LNCaP clone FGC (cell line): Measurements from ENCODE around the genes CYSLTR2 and EBPL.

- RRBS, 2 experiments, result no CpG with 5 or more reads among the region's 1 CpG
Observed at GRCh38 chr13:48186259-48186610, 46.8 kb upstream of the ITM2B start.

DNA sequence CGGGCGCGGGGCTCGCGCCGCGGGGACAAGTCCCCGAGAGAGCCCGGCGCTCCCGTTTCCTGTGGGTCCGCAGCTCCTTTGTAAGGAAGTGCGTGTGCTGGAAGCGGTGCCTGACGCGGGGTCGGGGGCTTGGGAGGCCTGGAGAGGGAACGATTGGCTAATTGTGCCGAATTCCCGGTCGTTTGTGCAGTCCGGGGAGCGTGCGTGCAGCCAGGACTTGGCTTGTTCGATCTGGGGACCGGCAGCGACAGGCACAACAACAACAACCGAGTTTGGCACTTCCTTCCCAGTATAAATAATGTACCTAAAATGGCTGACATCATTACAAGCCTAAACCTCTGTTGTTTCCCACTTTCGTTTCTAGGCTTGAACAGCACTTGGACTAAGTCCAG lies 556 bp downstream of the ITM2B start:
- RRBS, 2 experiments, result under 1% methylated on average over 11 of the region's 29 CpGs

DNA sequence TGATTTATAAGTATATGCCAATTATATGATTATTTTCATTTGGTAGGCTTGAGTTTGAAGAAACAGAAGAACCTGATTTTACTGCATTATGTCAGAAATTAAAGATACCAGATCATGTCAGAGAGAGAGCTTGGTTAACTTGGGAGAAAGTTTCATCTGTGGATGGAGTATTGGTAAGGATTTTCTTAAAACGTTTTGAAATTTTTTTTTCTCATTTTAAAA lies 3.6 kb downstream of the RB1 start:
- RRBS, 2 experiments, result no CpG with 5 or more reads among the region's 1 CpG

GRCh38 chr13:48316889-48317811 lies 13.6 kb downstream of the RB1 start:
- RRBS, 2 experiments, result 93% methylated on average over 6 of the region's 54 CpGs

DNA sequence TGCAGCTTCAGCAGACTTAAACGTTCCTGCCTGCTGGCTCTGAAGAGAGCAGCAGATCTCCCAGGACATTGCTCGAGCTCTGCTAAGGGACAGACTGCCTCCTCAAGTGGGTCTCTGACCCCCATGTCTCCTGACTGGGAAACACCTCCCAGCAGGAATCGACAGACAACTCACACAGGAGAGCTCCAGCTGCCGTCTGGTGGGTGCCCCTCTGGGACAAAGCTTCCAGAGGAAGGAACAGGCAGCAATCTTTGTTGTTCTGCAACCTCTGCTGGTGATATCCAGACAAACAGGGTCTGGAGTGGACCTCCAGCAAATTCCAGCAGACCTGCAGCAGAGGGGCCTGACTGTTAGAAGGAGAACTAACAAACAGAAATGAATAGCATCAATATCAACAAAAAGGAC lies 4.1 kb upstream of the LPAR6 start:
- RRBS, 2 experiments, result no CpG with 5 or more reads among the region's 4 CpGs

DNA sequence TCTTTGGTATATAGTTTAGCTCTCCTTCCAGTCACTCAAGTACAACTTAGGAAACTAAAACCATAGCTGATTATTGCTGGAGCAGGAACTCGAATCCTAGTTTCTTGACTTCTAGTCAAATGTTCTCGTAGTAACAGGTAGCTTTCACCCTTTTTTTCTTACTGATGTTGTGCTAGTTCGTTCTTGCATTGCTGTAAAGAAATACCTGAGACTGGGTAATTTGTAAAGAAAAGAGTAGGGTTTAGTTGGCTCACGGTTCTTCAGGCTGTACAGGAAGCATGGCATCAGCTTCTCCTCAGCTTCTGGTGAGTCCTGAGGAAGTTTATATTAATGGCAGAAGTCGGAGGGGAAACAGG lies 13.7 kb upstream of the LPAR6 start:
- RRBS, 2 experiments, result no CpG with 5 or more reads among the region's 5 CpGs

DNA sequence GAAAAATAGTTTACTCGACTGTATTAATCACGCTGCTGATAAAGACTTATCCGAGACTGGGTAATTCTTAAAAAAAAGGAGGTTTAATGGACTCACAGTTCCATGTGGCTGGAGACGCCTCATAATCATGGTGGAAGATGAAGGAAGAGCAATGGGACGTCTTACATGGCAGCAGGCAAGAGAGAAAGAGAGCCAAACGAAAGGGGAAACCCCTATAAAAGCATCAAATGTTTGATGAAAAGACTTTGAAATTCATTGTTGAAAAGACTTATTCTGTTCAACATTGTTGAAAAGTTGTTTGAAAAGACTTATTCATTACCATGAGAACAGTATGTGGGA lies 47.8 kb upstream of the RCBTB2 start:
- RRBS, 2 experiments, result no CpG with 5 or more reads among the region's 6 CpGs

GRCh38 chr13:48585360-48585720 lies 52.5 kb upstream of the RCBTB2 start:
- RRBS, 2 experiments, result no CpG with 5 or more reads among the region's 2 CpGs

- RRBS, 2 experiments, result no CpG with 5 or more reads among the region's 2 CpGs
Observed at GRCh38 chr13:48653402-48654117, at the start of gene CYSLTR2. Gene CYSLTR2, plus strand, starts transcription at chr13:48653929.

DNA sequence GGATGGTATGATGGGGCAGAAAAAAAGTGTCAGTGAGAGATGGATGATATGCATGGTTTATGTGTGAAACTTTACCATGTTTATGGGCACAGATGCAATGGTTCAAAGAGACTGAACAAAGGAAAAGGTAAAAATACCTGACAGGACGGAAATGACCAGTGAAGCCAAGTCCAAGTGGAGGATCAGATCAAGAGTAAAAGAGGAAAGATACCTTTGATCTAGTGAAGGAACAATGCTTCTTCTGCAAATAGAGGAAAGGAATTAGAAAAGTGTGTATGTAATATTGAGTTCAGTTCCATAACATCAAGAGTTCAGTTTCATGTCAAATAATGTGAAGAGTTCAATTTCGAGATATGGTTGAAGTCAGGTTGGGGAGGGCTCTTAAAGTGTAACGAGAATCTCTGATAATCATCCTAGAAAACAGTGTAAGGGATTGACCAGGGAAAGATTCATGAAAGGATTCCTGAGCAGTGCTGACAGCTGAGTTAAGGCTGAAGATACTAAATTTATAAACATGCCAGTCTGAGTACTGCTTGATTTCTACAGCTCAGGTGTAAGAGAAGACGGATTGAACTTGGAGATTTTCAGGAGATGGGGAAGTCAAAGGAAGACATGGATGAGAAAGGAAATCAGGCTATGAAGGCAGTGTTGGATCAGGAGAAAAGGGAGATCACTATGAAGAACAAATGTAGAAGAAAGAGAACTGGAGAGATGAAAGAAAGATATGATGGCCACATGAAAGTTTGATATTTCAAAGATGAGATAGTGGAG lies 112.6 kb upstream of the MLNR start:
- RRBS, 2 experiments, result no CpG with 5 or more reads among the region's 4 CpGs

- RRBS, 2 experiments, result no CpG with 5 or more reads among the region's 6 CpGs
Observed at GRCh38 chr13:49292607-49293282, 45.0 kb downstream of the CDADC1 start.

DNA sequence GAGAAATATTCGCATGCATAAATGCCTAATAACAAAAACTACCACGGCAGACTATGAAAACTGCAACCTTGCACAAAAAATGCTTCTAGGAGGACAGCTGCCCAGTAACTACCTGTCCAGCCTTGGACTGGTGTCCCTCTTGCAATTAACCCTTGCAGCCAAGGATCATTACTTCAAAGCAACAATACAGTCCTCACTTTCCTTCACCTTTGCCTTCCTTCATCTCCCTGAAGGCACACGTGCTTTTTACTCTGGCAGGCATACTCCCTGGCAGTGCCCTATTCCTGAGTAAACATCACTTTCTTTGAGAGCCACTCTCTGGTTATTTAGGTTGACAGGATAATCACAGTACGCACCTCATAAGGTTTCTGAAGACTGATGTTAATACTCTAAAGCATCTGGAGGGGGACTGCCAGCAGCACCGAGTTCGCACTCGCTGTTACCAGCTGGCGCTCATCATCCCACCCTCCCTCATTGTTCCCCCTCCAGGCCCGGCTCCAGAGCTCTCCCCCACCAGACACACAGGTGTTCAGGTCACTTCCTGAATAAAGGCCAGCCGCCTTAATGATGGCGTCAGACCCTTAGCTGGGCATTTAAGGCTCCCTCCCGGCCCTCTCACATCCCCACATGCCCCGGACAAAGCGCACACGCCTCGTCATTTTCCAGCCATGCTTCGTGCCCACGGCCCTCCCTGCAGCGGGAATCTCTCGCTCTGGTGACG lies 57.3 kb downstream of the CDADC1 start:
- RRBS, 2 experiments, result 98% methylated on average over 6 of the region's 21 CpGs; no CpG with 5 or more reads in 1 of the 2 experiments

DNA sequence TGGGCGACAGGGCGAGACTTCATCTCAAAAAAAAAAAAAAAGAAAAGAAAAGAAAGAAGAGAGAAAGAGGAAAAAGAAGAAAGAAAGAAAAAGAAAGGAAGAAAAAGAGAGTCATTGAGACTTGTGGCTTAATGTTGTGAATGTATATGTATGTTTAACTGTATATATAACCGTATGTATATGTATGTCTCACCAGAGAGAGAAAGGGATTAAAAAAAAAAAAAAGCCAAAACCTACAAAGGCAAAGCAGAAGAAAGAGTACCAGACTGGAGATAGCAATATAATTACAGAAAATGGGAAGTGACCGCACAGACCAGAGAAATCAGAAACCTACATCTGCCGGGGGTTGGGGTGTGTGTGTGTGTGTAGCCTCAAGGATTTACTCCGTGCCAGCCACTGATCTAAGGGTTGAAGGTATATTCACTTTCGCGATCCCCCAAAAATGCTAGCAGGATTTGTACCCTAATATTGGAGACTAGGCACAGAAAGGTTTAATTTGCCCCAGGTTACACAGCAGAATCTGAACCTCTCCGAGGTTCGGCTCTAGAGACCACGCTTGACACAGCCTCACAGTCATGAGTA lies 14.7 kb downstream of the ARL11 start:
- RRBS, 2 experiments, result no CpG with 5 or more reads among the region's 11 CpGs

GRCh38 chr13:49690778-49691846 lies at the start of gene EBPL:
Gene EBPL, minus strand, starts transcription at chr13:49691486.
- RRBS, 2 experiments, result 2% methylated on average over 7 of the region's 76 CpGs

DNA sequence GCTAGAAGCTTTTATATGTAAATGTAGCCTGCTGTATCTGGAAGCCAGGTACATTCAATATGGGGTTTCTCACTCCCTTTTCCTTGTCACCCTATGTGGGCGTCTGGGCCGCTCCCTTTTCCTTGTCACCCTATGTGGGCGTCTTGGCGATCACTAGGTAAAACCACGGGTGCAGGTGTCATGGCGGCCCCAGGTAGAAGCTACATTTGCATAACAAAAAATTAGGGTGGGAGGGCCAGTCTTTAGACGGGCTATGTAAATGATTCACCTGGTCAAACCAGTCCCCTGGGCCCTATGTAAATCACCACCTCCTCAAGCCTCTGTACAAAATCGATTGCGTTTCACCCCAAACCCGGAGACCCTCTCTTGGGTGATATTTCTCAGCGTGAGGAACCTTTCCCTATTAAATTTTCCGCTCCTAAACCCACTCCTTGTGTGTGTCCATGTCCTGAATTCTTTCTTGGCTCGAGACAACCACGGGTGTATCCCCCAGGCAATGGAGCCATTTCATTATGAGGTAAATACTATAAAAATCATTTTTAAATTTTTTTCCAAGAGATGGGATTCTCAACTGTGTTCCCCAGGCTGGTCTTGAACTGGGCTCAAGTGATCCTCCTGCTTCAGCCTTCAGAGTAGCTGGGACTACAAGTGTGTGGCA lies 2.3 kb downstream of the TRIM13 start:
- RRBS, 2 experiments, result no CpG with 5 or more reads among the region's 14 CpGs

DNA sequence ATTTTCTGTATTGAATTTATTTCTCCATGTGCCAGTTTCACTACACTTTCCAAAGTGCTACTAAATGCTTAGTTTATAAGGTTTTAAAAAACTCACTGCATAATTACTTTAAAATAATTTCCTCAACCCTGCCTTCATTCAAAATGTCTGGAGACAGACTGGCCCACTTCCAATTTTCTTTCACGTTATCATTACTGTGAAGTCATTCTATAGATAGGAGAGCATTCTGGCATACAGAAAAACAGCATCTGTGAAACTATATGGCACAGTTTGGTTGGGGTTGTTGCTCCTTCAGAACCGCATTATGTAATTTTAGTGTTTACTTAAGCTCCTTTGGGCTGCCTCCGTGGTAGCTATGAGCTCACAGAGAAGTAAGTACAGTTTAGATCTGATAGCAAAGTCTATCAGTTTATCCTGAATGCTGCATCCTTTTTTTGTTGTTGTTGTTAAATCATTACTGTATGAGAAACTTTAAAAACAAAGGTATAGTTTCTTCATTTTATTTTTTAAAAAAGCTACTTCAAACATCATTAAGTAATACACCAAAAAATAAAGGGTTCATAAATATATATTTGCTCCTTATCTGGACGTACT lies 104.4 kb downstream of the KCNRG start:
- RRBS, 2 experiments, result no CpG with 5 or more reads among the region's 4 CpGs

GRCh38 chr13:50127975-50128348 lies 112.7 kb downstream of the KCNRG start:
- RRBS, 2 experiments, result no CpG with 5 or more reads among the region's 26 CpGs

- RRBS, 2 experiments, result no CpG with 5 or more reads among the region's 8 CpGs
Observed at GRCh38 chr13:50677762-50678334, 165.6 kb downstream of the DLEU7 start.

- RRBS, 2 experiments, result no CpG with 5 or more reads among the region's 7 CpGs
Observed at GRCh38 chr13:50678354-50679109, 165.0 kb downstream of the DLEU7 start.

GRCh38 chr13:50714789-50715251 lies 128.7 kb downstream of the DLEU7 start:
- RRBS, 2 experiments, result no CpG with 5 or more reads among the region's 11 CpGs